ENCODE measurements around a stretch of chr7.

- RRBS = no CpG with 5 or more reads among the region's 6 CpGs
Observed at GRCh38 chr7:156368052-156368499, 272.5 kb upstream of the RNF32 start.

DNA sequence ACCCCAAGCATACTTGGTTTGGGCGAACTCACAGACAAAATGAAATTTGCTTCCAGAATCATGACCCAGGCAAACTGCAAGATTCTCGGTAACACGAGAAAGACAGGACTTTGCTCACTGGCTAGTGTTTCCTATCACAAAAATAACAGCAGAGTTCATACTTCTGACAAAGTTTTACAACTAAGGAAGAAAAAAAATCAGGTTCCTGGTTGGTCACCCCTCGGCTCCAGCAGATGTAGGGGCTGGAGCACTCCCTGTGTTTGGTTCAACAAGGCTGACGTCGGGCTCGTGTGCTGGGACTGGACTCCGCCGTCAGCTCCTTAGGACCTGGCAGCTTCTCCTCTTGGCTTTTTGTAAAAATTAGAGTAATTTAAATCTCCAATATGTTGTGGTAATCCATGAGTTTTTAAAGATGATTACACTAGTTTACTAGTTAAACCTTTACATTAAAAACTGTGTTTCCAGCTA lies 115.7 kb upstream of the RNF32 start:
- RRBS = no CpG with 5 or more reads among the region's 9 CpGs

DNA sequence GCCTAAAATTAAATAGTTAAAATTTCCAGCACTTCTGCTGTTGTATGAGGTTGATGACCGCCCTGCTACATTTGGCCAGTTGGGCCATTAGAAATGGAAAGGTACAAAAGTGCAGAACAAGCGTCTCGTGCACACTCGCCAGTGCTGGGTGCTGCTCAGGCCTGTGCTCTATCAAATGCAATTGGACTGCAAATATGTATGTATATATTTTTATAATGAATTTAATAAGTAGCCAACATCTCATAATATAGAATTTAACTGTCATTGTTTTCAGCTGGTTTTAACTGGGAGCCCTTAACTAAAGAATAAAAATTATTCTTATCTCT lies 34.4 kb upstream of the RNF32 start:
- RRBS = no CpG with 5 or more reads among the region's 4 CpGs

DNA sequence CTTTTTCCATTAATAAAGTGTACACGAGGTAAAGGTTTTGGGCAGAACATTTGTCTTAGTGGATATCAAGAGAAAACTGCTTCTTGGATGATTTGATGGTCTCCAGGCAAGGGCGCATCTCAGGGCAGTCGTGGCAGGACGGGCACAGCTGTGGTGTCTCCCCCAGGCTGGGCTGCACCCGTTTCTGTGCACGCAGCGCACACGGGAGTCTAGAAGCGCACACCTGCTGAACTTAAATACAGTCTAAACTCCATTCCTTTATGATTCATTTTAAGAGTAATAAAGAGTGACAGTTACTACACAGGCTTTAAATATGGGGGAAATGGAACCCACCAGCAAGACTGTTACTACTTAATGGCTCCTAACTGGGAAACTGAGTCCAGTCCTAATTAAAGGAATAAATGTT lies 23.2 kb upstream of the RNF32 start:
- RRBS = no CpG with 5 or more reads among the region's 9 CpGs

GRCh38 chr7:156639529-156640353 lies 833 bp upstream of the RNF32 start:
- RRBS = 5% methylated on average over 3 of the region's 61 CpGs

GRCh38 chr7:156763916-156764603 lies 123.5 kb downstream of the RNF32 start:
- RRBS = 83% methylated on average over 1 of the region's 8 CpGs

DNA sequence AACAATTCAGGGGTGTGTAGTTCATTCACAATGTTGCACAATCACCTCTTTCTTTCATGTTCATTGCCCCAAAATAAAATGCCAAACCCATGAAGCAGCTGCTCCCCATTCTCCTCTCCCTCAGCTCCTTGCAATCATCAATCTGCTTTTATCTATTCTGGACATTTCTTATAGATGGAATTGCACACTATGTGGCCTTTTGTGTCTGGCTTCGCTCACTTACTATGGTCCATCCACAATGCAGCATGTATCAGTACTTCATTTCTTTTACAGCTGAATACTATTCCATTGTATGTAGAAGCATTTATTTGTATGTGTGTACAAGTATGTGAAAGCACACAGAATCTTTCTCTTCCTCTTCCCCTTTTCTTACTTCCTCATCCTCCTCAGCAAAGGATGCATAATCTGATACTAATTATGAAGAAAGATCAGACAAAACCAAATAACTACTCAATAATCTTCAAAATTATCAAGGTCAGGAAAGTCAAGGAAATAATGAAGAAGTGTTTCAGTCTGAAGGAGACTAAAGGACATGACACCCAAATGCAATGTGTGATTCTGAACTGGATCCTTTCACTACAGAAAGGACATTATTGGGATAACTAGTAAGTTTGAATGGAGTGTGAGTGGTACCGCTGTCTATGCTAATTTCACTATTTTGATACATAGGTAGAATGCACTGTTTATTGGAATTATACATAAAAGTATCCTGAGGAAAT lies 60.5 kb downstream of the LMBR1 start:
- RRBS = no CpG with 5 or more reads among the region's 2 CpGs

DNA sequence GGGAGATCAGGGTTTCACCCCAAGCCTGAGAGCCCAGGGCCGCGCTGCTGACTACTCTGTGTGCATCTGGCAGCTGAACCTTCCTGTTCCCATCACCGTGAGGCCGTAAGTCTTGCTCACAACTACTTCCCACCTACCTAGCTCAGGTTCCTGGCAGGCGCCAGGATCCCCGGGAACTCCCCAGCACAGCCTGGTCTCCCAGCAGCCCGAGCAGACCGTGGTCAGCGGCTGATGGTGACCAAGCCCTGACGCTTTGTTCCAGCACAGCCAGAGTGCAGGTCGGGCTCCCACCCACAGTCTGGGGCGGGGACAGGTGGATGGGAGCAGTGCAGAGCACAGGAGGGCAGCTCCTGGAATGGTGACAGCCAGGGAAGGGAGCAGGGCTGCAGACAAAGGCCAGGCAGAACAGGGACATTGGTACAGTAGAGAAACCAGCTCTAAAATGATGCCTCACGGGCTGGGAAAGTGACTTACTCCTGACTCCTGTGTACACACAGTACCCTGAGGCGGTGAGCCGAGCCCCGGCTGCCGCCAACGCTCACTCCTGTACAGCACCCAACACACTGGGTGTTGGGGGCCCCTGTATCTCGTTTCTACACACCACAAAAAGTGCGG lies 6.0 kb upstream of the NOM1 start:
- RRBS = no CpG with 5 or more reads among the region's 20 CpGs

GRCh38 chr7:157368939-157369748 lies 32.3 kb downstream of the DNAJB6 start:
- RRBS = no CpG with 5 or more reads among the region's 18 CpGs

- RRBS = no CpG with 5 or more reads among the region's 21 CpGs
Observed at GRCh38 chr7:157370783-157371751, 34.3 kb downstream of the DNAJB6 start.

DNA sequence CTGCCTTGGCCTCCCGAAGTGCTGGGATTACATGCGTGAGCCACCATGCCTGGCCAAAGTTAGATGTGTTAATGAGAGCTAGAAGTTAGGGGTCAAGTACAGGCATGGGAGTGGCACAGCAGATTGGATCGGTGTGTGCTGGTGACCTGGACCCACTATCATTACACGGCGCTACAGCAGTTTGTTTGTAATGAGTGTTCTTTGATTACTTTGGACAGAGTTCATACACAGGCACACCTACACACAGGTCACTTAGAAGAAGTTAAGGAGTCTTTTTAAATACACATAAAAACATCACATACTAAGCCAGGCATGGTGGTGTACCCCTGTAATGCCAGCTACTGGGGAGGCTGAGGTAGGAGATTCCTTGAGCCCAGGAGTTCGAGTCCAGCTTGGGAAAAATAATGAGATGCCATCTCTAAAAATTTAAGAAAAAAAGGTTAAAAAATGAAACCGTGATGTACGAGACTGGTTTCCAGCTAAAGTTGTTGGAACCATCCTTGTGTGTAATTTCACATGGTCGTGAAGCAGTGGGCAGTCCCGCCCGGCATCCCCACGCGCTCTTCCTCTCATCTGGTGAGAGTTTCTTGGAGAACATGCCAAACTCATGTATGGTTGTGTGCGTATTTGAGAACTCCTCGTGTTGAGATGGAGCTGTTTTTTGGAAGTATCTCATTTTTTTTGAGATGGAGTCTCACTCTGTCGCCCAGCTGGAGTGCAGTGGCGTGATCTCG lies 37.0 kb downstream of the DNAJB6 start:
- RRBS = no CpG with 5 or more reads among the region's 18 CpGs

DNA sequence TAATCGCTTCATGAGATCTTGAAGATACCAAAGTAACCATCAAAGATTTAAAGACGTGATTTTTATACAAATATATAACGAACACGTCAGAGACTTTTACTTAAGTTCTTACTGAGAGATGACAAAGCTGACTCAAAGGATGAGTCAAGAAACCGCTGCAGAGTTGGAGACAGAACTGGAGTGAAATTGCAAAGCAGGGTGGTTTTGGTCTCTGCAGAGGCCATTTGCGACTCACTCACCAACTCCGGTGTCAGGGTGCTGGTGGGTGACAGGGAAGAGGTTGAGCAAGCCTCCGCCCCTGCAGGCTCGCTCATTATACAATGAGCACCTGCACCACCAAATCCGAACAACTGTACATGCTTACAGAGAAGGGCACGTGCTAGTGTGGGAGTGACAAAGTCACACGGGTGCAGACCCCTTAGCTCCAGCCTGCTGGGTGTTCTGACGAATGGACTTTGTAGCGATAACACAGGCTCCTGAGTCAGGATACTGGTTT lies 75.3 kb downstream of the DNAJB6 start:
- RRBS = no CpG with 5 or more reads among the region's 14 CpGs

DNA sequence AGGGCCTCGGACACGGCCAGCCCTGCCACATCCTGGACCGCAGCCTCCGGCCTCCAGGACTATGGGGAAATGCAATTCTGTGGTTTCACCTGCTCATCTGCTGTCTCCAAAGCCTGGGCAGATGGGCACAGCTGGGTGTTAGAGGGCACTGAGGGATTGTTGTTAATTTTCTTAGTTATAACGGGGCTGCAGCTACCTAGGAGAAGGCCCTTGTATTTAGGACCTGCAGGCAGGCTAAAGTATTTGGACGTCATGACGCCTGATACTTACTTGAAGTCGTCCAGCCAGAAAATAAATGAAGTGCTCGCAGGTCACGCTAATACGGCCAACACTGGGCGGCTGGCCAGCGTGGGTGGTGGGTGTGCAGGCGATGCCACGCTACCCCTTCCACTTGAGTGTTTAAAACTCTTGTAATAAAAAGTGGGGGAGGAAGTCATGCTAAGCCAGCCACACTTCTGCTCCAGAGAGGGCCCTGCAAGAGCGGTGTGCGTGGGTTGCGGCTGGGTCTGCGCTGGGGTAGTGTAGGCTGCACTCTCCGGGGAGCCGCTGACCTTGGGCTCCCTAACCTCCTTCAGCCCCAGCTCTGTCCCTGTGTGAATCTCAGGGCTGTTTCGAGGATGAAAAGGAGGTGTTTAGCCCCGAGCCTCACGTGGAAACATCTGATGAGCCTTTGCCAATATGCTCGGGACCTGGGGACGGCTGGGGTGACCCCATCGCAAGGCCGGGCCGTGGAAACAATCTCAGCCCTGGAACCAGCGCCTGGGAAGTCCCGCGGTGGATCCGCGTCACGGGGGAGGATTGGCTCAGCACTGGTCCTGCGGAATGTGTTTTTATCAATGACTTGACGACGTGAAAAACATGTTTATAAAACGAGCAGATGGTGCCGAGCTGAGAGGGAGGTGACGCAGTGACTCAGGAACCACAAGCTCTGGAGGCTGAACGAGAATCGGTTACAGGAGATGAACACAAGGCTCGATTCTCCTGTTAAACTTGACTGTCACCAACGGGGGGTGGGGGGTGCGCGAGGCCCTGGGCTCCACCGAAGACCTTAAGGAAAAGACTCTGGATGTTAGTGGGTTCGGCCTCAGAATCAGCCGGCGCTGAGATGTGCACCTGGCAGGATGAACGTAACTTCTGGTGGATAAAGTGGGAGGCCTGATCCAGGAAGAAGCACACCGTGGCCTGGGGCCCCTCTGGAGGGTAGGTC lies 278.4 kb downstream of the DNAJB6 start:
- RRBS = no CpG with 5 or more reads among the region's 53 CpGs

DNA sequence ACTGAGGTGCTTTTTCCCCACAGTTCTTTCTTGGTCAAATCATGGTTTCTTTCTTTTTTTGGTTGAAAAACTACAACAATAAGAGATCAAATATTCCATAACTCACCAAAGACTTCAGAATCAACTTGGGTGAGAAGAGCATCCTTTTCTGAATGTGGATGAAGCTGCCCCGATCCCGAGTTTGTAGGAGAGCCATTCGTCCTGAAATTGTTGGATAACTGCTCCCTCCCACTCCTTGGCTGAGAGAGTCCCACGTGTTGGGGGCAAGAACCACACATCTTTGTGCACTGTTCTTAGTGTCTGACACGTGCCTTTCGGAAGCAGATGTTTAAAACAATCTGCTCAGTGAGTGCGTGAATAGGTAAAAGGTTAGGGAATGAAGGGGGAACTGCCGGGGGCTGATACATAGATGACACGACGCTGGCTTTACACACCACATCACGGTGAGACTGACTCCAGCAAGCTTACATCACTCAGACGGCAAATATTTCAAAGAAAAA lies 575.7 kb downstream of the PTPRN2 start:
- RRBS = no CpG with 5 or more reads among the region's 12 CpGs

DNA sequence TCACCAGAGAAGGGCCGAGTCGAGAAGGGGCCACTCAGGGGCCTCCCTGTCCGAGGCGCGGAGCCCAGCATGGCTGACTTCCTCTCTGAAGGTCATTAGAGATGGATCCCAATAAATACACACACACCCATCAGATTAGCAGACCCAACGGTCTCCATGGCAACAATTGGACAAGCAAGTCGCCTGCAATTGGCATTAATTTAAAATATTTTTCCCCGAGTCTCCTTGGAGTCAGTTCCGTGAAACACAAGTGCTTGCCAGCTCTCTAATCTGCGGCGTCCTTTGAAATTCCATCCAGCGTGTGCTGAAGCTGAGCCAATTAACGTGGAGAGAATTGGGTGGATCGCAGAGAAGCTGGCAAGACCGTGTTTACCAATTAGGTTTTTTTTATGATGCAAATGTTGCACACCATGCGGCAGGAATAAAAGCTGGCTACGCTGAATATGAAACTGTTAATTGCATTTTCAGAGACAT lies 571.2 kb downstream of the PTPRN2 start:
- RRBS = no CpG with 5 or more reads among the region's 17 CpGs

- RRBS = 32% methylated on average over 15 of the region's 45 CpGs
Observed at GRCh38 chr7:158317620-158318302, 269.9 kb downstream of the PTPRN2 start.

DNA sequence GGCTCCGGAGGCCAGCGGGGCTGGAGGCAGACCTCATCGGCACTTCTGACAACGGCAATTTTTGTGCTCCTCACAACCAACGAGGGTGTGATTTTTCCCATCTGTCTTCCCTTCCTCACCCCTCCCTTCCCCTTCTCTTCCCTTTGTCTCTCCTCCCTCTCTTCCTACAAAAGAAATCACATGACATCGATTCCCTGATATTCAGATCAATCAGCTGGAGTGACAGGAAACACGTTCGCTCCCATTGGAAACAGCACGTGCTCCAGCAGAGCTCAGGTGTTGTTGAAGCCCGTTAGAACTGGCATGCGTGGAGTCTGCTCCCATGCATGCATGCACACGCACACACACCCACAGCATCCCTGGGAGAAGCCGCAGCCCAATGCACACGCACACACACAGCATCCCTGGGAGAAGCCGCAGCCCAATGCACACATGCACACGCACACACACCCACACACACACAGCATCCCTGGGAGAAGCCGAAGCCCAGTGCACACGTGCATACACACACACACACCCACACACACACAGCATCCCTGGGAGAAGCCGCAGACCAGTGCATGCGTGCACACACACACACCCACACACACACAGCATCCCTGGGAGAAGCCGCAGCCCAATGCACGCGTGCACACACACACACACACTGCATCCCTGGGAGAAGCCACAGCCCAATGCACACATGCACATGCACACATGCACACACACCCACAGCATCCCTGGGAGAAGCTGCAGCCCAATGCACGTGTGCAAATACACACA lies 222.2 kb downstream of the PTPRN2 start:
- RRBS = no CpG with 5 or more reads among the region's 24 CpGs

- RRBS = no CpG with 5 or more reads among the region's 14 CpGs
Observed at GRCh38 chr7:158537112-158537736, 50.4 kb downstream of the PTPRN2 start.

DNA sequence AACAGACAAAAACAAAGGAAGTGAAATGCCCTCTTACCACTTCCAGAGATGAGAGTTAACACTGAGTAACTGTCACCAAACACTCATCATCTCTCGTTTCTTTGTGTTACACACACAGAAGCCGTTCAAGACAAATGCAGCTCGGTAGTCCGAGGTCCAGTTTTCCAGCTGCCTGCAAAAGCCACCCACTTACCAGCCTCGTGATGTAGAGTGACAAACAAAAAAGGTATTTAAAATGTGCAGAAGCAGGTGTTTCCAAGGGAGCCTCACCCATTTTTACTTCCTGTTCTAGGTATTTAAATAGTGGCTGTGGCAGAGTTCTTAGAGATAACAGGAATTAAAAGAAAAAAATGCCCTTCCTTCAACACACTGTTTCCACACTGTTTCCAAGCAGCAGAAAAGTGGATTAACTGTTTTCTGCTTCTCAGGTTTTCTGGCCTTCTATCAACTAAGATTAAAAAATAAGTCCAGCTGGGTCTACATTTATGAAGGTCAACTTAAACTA lies 5.9 kb downstream of the PTPRN2 start:
- RRBS = no CpG with 5 or more reads among the region's 5 CpGs

DNA sequence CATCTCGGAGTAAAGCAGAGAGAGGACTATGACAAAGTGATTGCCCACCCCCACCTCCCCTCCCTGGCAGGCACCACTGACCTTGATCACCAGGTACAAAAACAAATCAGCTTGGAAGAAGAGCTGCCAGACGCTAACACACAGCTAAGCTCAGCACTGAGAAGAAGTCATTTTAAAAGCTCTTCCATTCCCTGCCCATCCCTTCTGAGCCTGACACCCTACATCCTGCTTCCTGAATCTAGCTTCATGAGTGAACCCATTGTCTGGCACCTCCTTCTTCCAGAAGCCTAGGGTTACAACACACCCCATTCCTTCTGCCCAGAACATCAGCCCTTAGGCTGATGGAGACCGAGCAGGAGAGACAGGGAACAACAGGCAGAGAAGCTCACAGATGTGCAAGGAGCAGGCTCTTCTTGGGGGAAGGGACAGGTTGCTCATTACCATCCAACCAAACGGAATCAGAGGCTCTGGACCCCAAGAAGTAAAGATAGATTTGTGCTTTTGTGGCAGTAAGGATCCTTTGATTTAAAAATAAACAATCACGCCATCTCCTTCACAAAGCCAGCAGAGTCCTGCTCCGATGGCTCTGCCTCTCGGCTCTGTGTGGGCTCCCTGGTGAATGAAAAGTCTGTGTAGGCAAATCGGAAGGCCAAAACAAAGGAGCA lies 4.1 kb downstream of the PTPRN2 start:
- RRBS = no CpG with 5 or more reads among the region's 8 CpGs